HT-29 (cell line): ENCODE measurements around a stretch of chr1.

DNA sequence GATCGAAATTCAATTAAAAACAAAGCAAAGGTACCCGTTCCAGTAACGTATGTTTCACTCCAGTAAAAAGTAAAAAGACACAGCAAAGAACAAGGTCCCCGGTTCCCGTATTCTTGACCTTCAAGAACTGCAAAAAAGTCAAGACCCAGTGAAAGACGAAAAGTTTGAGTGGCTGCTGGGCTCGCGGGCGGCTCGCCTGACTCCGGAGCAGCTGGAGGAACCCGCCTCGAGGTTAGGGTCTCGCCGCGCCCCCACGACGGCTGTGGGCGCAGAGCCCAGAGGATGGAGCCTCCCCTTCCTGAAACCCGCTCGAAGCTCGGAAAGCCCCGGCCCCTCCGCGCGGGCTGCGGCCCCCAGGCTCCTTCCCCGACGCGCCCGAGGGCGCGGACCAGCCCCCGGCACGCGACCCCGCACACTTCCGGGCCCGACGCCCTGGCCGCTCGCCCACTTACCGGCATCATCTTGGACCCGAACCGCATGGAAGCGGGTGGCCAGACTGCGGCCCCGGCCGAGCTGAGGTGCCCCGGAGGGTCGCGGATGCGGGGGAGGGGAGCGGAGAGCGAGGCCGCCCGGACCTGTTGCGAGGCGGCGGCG lies 448 bp downstream of the TP53BP2 start:
- RAMPAGE, long total RNA, result no peak

- RAMPAGE, long total RNA, result no peak
These were observed 99.5 kb upstream of the FBXO28 start for GRCh38 chr1:224014429-224014804.

DNA sequence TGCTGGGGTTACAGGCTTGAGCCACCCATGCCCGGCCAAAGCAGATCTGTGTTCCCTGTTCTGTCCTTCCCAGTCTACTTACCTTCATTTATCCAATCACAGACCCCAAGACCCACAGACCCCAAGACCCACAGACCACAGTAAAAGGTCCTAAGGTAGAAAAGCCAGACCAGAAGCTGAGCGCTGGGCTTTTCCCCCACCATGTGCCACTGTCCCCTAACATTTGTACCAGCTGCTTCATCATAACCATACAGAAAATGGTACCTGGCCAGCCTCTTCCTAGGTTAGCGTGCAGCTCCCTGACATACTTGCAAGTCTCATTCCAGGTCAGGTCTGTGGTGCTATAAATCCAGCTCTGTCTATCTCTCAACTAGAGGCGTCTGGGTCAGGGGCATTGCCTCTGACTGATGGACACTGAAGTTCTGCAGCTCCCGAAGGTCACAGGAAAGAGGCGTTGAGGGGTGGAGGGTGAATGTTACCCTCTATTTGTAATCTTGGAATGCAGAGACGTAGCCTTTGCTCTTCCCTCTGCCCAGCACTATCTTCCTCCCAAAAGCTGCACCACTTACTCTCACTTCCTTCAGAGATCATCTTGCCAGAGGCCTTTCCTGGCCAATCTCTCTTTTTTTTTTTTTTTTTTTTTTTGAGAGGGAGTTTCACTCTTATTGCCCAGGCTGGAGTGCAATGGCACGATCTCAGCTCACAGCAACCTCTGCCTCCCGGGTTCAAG lies 27.1 kb downstream of the DEGS1 start:
- RAMPAGE, long total RNA, result no peak

- RAMPAGE, long total RNA, result no peak
These were observed 32.0 kb downstream of the CNIH4 start for GRCh38 chr1:224388593-224389193.

DNA sequence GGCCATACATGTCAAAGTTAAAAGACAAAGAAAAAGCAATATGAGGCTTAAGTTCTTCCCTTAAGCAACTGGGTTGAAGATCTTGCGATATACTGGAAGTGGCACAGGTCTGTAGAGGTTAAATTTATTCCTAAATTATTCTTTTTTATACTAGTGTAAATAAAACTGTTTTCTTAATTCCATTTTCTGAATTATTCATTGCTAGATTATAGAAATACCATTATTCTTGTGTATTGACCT lies 11.8 kb downstream of the WDR26 start:
- RAMPAGE, long total RNA, result no peak

DNA sequence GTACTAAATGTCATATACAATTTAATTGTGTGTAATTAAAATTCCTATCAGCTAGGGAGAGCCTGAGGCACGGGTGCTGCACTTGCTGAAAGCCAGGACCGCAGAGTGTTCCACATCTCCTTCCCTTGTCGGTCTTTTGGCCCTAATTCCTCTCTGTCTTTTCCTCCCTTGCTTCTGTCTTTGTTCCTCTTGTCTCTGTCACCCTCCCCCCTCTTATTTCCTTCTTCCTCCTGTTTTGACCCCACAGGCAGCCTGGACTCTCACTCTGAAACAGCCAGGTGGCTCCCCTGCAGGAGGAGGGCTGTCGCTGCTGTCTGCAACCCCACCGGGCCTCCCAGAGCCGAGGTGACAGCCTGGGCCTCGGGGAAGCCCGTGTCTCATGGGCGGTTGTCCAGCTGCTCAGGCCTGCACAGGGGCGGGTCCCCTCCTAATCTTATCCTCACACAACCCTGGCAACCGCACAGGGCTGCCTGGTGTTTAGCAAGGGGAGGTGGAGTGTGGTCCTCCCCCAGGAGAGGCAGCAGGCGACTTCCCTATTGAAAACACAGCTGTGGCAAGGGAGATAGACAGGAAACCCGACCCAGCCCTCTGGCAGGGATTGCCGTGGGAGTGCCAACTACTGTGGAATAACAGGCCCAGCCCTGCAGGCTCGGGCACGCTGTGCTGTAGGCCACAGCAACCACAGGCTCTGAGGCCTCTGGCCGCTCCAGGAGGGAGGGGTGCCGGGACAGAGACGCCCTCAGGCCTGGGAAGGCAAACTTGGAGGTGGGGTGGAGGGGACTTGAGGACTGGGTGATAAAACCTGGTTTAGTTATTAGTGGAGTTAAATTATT lies 68.8 kb upstream of the WDR26 start:
- RAMPAGE, long total RNA, result no peak

DNA sequence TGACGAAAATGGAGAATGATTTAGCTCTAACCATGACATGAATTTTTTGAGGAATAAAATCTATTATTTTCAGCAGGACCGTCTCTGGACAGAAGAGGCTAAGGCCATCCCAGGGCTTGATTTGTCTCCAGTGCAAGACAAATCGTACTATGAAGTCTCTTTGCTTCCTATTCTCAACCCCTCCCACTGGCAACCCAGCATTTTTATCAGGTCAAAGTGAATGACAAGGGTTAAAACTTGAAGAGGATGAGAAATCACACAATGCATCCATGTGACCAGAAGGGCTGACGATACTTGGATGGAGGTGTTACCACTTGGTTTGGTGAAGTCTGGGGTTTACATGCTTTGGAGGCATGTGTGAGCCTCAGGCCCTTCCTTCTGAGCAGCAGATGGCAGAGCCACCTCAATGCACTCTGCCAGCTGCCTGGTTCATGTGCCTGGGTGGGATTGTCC lies 51.8 kb upstream of the CNIH3 start:
- RAMPAGE, long total RNA, result no peak

- RAMPAGE, long total RNA, result no peak
These were observed 26.2 kb downstream of the LBR start for GRCh38 chr1:225401615-225402145.

- RAMPAGE, long total RNA, result no peak
These were observed 20.0 kb upstream of the LBR start for GRCh38 chr1:225447423-225448594.

DNA sequence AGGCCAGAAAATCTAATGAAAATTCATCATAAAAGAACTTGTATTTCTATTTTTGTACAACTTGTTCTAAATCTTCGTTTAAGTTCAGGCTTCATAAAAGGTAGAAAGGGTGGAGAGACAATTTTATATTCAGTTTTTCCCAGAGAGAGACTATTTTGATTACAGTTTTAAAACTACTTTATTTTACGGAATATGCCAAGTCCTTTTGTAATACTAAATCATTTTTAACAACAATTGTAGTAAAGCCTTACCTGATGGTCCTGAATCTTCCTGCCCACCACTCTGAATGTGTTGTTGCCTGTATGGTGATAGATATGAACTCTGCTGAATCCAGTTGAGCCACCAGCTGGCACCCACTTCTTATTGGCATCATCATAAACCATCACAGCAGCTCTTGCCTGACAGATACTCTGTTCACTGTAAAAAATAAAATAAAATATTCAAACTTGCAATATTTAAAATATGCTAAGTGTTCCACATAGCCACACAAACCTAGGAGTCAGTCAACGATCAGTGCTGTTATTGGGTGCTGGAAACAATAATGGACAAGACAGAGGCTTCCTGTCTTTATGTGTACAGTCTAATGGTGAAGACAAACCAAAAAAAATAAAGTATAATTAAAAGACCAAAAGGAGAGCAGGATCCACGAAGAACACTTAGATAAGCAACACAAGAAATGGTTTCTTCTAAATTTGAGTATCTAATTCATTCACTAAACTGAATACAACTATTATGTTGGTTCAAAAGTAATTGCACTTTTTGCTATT lies 85.7 kb downstream of the ENAH start:
- RAMPAGE, long total RNA, result no peak

DNA sequence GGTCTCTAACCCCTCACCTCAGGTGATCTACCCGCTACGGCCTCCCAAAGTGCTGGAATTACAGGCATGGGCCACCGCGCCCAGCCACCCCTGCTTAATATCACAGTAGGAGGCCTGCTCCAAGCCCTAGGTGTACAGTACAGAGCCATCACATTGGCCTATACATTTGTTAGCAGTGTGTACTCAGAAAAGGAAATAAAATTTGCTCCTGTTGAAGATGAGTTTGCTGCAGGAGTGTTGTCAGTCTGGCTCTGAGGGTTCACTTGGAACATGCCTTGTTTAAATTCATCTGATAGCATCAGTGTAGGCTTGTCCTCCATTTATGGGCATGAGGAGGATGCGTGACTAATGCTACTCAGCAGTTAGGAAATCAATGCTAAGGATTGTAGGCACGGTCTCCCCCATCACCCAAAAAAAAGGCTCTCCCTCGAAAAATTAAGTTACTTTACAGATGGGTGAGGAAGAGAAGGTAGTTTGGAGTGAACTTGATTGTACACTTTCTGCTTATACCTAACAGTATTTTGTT lies 4.6 kb upstream of the ENAH start:
- RAMPAGE, long total RNA, result no peak

GRCh38 chr1:225888453-225888798 lies 520 bp downstream of the LEFTY1 start:
- RAMPAGE, long total RNA, result no peak

DNA sequence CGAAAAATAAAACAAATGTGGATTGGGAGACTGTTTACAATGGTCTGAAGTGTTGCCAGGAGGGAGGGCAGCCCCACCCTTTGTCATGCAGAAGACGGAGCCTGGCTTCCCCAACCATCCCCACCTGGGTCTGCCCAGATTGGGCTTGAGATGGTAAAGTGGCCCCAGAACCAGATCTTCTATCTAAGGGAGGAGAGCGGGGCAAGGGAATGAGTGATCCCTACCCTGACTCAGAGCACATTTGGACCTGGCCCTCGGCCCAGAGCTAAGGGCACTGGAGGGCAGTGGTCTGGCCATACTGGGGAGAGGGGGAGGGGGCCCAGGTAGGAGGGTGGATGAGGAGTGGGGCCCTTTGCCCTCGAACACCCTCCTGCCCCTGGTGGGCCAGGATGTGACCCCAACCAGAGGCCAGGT lies 1.4 kb upstream of the LEFTY1 start:
- RAMPAGE, long total RNA, result no peak

- RAMPAGE, long total RNA, result no peak
These were observed 8.8 kb upstream of the LEFTY1 start for GRCh38 chr1:225897677-225898256.

GRCh38 chr1:226000308-226000742 lies 1.2 kb upstream of the SDE2 start:
- RAMPAGE, long total RNA, result no peak

GRCh38 chr1:226070732-226071140 lies 8.2 kb downstream of the H3-3A start:
- RAMPAGE, long total RNA, result no peak

DNA sequence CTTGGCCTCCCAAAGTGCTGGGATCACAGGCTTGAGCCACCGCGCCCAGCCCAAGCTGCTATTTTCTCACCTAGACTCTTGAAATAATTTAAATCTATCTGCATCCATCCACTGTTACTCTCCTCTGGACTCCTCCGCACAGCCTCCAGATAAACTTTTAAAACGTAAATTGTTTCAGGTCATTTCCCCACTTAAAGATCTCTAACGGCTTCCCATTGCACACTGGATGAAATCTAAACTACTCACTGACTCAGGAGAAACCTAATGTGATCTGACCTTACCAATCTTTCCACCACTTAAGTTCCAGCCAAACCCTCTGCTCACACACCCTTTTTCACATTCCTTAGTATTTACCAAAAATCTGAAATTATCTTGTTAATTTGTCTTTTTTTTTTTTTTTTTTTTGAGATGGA lies 12.1 kb downstream of the H3-3A start:
- RAMPAGE, long total RNA, result no peak

GRCh38 chr1:226100433-226101472 lies 38.2 kb downstream of the H3-3A start:
- RAMPAGE, long total RNA, result no peak

GRCh38 chr1:226109465-226110068 lies 47.1 kb downstream of the H3-3A start:
- RAMPAGE, long total RNA, result no peak

DNA sequence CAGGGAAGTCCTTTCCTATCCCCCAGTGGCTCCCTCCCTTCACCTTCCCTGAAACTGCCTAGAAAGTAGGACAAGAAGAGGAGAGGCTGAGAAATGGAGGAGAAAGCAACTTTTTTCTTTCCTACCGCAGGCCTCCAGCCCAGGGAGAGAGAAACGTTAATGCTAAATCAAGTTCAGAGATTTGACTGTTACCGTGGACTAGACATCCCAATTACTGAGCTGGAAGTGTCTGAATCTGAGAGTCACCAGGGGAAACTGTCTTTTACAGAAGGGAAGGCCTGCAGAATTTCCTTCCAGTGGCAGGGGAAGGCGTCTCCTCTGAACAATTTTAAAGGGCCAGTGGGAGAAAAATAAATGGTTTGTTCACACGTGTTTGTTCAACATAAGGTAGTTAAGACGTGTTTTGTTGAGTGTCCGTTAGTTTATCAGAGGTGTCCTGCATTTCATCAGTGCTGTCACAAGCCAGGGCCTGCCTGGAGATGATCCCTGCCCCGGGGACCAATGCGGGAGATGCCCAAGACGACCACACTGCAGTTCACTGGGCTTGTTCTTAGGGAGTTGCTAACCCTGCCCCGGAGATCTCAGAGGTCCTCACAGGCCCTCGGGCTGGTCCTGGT lies 44.6 kb upstream of the LIN9 start:
- RAMPAGE, long total RNA, result no peak